ENCODE results near the genes RCC2 and IGSF21.

DNA sequence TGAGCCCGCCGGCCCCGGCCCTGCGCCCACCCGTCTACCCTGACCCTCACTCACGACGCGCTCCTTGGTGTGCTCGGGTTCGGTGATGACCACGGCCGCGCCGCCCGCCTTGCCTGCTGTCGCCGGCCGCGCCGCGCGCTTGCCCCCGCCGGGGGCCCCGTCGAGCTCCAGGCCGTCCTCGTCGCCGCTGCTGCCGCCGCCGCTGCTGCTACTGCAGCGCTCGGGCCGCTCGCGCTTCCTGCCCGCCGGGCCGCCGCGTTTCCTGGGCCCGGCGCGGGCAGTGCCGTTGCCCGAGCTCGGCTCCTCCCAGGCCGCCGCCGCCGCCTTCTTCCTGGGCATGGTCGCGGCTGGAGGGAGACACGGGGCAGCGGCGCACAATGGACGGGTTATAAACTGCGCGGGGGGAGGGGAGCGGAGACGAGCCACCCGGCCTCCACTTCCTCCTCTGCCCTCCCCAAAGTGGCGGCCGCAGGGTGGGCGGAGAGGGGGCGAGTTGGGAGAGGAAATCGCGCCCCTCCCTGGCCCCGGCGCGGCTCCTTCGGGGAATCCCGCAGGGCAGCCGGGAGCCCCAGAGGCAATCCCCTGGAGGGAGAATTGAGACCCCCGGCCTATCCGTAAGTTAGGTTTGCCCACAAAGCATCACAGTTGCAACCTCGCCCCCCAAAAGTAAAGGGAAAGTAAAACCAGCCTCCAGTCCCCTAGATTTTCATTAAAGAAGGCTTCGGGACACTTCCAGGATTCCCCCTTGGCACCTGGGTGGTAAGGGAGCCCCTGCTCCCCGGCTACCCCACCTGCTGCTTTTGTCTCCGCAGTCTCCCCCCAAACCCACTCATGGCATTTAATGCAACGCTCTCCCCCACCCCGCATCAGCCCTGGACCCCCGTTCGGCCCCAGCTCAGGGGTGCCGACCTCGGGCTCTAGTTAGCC lies 1.0 kb downstream of the RCC2 start:
- RRBS, result 0% methylated on average over 6 of the region's 88 CpGs

DNA sequence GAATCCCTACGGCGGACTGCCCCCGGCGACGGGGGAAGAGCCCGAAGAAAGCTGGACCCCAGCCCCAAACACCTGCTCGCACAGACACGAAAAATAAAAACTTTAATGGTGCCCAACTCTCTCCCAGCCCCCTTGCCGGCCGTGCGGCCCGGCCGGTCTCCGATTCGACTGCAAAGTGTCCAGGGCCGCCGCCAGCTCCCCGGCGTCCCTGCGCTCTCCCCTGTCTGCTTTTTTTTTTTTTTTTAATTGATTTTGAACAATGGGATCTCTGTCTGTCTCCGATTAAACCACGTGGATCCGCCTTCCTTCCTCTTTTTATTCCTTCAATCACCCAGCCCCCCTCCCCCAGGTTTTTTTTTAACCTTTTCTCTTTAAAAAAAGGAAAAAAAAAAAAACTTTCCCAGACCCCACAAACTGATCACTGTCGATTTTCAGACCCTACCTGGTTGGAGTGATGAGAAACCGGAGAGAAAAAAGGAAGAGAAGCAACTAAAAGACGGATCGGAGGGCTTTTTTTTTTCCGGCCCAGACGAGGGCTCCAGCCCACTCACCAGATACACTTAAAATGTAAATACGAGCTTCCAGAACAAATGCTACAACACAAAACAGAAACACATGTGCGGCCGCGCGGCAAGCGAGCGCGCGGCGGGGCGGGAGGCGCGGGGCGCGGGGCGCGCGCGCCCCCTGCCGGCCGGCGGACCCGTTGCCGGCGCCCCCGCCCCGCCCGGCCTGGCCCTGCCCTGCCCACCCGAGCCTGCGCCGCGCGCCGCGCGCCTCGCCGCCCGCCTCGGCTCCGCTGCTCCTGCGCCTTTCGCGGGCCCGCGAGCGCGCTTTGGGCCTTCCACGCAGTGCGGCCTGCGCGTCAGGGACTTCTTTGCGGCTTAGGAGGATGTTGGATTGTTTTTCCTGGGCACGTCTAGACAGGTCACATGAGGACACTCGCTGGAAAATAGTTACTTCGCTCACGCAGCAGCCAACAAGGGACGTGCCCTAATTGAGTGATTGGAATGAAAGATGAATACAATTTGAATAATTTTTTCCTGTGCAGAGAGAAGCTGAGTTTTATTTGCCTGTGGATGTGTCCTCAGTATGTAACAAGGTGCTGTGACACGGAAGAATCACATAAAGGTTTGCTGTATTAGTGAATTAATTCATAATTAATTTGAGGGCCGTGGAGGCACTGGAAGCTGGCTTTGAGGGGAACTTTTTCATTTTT lies at the start of gene RCC2:
Gene RCC2 (minus strand): TSS at position 575 of the 1,216 bp plus-strand sequence.
- RRBS, result 3% methylated on average over 8 of the region's 89 CpGs

DNA sequence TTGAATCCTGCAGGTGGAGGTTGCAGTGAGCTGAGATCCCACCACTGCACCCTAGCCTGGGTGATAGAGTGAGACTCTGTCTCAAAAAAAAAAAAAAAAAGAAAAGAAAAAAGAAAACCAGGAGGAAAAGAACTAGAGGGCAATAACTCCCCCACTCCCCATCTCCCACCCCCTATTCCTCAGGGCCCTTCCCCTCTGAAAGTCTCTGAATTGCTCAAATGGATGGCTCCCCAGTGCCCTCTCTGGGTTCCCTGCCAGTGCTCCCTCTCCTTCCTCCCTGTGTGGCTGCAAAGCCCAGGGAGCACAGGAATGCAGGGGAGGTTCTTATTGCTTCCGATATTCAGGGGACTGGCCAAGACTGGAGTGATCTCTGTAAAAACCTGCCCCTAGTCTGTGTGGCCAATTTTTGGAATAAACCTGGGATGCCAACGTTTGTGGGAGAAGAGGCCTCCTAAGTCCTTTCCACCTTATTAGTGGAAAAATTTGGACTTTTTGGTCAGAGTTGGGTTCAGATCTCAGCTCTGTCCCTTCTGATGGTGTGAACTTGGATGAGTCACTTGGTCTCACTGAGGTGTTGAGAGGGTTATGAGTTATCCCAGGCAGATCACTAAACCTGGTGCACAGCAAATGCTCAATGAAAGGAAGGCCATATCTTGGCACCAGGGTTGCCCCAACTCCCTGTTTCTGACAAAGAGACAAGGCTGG lies 13.4 kb upstream of the ARHGEF10L start:
- RRBS, result no CpG with 5 or more reads among the region's 2 CpGs

DNA sequence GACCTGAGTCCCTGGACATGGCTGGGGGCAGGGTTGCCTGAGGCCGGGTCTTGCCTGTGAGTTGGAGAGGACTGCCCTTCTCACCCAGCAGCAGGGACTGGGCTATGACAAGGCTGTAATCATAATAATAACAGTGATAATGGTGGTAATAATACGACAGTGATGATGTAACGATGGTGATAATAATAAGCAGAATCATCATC lies 43.6 kb downstream of the ARHGEF10L start:
- RRBS, result no CpG with 5 or more reads among the region's 3 CpGs

DNA sequence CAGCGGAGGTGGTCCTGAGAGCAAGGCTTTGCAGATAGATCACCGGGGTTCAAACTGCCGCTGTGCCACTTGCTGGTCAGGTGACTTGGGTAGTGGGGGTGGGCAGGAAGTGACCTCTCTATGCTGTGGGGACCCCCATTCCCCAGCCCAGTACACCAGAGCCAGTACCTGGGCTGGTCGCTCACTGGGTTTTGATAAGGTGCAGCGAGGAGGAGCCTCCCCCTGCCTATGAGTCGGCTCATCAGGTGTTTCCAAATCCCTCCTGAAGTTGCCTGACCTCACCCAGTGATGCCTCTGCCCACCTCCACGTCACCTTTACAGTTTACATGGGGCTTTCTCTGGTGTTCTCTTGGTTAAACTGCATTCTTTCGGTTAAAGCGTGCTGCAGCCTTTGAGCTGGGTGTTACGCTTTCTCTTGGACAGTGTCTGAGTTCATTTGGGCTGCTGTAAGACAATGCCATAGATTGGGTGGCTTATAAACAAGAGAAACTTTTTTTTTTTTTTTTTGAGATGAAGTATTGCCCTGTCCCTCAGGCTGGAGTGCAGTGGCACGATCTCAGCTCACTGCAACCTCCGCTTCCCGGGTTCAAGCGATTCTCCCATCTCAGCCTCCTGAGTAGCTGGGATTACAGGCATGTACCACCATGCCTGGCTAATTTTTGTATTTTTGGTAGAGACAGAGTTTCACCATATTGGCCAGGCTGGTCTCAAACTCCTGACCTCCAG lies 58.3 kb downstream of the ARHGEF10L start:
- RRBS, result no CpG with 5 or more reads among the region's 14 CpGs

DNA sequence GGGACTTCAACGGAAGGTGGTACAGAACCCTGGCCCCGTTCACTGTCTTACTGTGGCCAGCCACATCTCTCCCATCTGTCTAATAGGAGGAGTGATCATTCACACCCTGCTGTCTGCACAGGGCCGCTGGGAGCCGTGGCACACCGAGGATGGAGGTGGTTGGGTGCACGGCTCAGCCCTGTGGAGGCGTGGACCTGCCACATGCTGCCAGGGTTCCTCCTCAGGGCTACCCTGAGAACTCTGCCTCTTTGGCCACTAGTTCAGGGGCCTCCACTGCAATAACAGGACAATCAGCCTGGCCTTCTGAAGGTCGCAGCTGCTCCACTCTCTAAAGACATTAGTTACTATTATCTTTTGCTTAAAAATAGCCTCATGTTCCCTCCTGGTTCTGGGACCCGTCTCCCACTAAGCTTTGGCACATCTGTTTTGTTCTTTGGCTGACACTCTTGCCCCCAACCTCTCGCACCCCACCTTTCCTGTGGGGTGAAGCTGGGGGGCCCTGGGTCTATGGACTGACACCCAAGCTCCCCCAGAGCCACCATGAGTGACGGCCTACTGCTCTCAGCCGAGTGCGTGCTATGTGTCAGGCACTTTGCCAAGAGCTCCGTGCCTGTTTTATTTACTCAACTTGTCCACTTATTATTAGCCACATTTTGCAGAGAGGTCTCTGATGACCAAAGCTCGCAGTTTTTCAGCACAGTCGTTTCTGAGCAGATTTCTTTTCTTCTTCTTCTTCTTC lies 66.2 kb downstream of the ARHGEF10L start:
- RRBS, result no CpG with 5 or more reads among the region's 16 CpGs

- RRBS, result no CpG with 5 or more reads among the region's 12 CpGs
Observed at GRCh38 chr1:17617710-17618145, 78.2 kb downstream of the ARHGEF10L start.

- RRBS, result no CpG with 5 or more reads among the region's 24 CpGs
Observed at GRCh38 chr1:17622762-17623310, 83.3 kb downstream of the ARHGEF10L start.

GRCh38 chr1:17629839-17630567 lies 90.5 kb downstream of the ARHGEF10L start:
- RRBS, result no CpG with 5 or more reads among the region's 14 CpGs

GRCh38 chr1:17651390-17652205 lies 103.5 kb upstream of the ACTL8 start:
- RRBS, result no CpG with 5 or more reads among the region's 13 CpGs

DNA sequence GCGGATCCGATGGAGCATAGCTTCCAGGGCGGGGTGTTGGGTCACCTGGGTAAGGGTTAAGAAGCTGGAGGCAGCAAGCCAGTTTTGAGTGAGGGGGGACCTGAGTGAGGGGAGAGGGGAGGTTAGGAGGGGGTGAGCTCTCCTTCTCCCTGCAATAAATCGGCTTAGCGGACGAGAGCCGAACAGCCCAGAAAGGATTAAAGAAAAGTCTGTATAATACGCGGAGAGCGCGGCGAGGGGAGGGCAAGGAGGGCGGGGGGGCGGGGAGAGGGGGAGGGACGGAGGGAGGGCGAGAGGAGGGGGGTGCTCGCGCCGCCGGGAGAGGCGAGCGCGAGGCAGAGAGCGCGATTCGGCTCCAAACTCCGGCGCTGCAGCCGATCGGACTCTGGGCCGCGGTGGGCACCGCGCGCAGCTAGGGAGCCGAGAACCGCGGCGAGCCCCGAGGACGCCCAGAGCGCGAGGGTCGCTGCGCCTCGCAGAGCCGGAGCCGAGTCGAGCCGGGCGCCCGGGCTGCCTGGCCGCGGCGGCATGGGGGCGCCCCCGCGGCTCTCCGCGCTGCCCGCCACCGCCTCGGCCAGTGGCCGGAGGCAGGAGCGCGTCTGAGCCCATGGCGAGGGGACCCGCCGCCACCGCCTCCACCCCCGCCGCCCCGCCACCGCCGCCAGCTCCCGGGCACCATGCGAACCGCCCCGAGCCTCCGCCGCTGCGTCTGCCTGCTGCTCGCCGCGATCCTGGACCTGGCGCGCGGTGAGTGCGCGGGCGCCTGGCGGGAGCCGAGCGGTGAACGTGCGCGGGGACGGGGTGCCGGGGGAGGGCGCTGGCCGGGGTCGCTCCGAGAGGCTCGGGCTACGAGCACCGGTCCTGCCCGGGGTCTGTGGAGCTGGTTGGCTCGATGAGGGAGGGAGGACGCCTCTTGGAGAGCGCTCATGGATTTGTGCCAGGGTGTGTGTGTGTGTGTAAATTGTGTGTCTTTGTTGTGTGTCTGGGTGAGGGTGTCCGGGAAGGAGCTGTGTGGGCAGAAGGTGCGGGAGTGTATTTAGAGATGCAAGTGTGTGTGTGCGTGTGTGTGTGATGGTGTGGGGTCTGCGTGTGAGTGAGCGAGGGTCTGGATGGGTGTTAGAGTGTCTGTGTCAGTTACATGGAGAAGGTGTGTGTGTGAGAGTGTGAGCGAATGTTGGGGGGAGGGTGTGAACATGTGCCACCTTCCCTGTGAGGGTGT lies at the start of gene IGSF21:
Gene IGSF21 (plus strand): TSS at position 347 of the 1,219 bp plus-strand sequence.
- RRBS, result 1% methylated on average over 22 of the region's 116 CpGs

- RRBS, result no CpG with 5 or more reads among the region's 4 CpGs
Observed at GRCh38 chr1:18201889-18202412, 94.4 kb downstream of the IGSF21 start.

- RRBS, result no CpG with 5 or more reads among the region's 5 CpGs
Observed at GRCh38 chr1:18299423-18299825, 181.3 kb upstream of the KLHDC7A start.

- RRBS, result no CpG with 5 or more reads among the region's 22 CpGs
Observed at GRCh38 chr1:18557440-18558037, 73.1 kb upstream of the PAX7 start.

GRCh38 chr1:18668797-18669318 lies 38.2 kb downstream of the PAX7 start:
- RRBS, result no CpG with 5 or more reads among the region's 3 CpGs

GRCh38 chr1:18705270-18705501 lies 74.5 kb downstream of the PAX7 start:
- RRBS, result no CpG with 5 or more reads among the region's 2 CpGs

GRCh38 chr1:18900977-18901717 lies 1.2 kb downstream of the ALDH4A1 start:
- RRBS, result no CpG with 5 or more reads among the region's 5 CpGs

GRCh38 chr1:18925148-18925774 lies 22.9 kb upstream of the ALDH4A1 start:
- RRBS, result 100% methylated on average over 3 of the region's 11 CpGs

DNA sequence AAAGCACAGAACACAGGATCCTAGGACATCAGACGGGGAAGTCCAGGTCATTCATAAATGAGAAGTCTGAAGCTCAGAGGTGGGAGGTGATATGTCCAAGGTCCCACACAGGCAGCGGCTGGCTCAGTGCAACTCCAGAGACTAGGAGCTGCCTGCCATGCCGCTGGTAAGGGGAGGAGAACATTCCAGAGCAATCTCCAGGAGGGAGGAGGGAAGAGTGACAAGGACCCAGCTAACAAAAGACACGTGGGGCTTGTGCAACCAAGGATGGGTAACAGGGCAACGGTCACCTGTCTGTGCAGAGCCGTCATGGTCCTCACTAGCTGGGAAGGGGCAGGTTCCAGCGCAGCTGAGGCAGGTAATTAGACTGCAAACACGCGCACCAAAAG lies 19.5 kb downstream of the IFFO2 start:
- RRBS, result no CpG with 5 or more reads among the region's 9 CpGs

DNA sequence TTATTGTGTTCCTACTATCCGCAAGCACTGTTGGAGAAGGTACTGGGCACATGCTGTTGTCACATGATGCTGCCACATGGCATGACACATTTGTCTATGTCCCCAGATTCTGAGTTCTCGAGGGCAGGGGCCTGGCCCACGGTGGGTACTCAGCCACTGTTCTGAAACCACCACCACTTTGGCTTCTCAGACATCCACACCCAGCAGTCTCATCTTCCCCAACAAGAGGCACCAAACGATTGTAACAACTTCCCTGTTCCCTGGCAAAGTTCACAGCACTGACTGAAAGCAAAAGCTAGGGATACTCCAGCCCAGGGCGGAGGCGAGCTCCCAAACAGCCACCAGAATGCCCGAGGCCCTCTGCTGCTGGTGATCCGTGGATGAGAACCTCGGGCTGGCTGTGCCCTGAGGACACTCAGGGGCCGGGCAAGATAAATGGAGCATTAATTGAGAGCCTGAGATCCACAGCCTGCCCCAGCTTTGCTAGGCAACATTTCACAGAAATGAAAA lies 9.5 kb downstream of the IFFO2 start:
- RRBS, result no CpG with 5 or more reads among the region's 10 CpGs

Data from renal cortical epithelial cell (primary cell).